Thoracic aorta (tissue), 1 donor: Measurements from ENCODE around the genes TIA1 and FIGLA.

- RAMPAGE, long total RNA: no peak
Measured at GRCh38 chr2:70115352-70116495, 28.4 kb downstream of the PCBP1 start.

DNA sequence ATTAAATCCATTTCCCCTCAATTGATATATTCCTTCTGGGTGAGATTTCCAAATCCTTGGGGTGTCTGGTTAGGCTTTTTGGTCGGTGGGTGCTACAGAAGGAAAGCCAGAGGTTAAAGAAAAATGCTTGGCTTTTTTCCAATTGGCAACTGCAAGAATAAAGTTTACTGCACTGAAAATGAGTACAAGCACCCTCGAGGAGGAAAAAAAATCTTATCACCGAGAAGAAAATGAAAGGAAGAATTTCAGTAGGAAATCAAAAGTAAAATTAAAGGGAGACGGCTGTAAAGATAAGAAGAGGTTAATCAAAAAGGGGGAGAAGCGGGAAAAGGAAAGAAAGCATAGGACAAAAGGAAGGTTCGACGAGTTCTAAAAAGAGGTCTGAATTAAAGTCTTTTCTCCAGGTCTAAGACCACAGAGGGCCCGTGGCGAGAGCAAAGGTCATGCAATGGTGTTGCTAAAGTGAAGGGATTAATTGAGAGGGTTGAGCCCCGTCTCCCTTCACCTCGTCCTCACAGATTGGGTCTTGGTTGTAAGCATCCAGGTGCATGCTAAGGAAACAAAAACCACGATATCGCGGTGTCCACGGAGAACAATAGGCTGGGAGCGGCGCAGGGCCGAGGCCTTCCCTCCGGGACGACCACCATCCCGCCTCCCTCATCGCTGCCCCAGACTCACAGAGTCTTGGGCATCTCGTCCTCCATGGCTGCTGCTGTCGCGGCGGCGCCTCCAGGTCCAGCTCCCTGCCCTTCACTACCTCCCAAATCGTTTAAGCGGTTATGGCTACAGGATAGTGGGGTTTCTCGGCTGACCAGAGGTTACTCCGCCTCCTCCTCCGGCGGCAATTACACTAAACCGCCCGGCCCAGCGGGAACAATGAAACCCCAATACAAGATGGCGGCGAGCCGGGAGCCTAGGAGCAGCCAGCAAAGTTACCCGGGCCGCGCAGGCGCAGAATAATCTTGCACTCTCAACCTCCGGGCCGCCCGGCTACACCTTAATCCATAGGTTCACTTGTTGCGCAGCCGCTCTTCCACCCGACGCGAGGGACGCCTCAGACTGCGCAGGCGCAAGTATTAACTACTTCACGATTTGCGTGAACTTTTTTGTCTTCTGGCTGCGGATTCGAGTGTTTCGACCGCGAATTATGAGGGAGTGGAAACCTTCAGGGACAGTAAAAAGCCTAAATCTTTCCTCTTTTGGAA, at the start of gene TIA1:
Gene TIA1 (minus strand): TSS at position 902 of the 1,205 bp plus-strand sequence.
- RAMPAGE, long total RNA: no peak

DNA sequence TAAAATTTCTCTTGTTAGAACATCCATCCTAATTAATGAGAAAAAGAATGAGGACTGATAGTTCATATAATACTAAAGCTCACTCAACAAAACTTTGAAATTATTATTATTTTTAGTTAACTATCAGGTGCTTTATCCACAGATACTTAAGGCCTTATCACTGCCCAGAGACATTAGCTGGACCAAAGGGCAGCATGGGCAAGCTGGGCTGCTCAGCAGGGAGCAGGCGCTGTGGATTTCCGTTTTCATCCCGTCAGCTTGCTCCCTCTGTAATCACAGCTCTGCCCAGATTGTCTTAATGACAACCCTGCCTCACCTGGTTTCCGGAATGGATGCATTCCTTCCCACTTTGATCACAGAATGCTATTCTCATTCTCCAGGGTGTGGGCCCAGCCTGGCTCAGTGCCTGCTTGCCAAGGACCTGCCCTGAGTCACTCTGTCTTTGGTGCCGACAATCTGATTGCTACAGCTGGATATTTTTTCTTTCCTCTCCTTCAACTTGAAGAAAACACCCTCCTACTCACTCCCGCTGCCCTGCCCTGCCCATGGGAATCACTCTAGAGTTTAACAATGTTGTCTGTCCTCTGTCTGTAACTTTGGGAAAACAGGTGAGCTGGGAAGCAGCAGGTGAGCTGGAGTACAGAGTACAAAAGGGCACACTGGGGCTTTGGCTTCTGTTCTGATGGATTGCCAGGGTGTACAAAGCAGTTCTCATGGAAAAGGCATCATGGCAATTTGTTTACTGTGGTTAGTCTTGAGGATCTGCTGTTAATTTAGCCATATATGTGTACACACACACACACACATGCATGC, 27.1 kb upstream of the FAM136A start:
- RAMPAGE, long total RNA: no peak

GRCh38 chr2:70514481-70515185, 39.0 kb downstream of the TGFA start:
- RAMPAGE, long total RNA: no peak

DNA sequence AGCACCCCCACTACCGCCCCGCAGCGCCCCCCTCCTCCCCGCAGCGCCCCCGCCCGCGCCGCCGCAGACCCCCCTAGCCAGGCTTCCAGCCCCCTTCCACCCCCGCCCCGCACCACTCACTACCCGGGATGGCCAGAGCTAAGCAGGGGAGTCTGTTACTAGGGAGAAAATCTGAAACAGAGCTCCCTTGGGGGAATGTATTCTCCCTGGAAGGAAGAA, 260 bp upstream of the ADD2 start:
- RAMPAGE, long total RNA: no peak

GRCh38 chr2:70790369-70791051, at the start of gene FIGLA:
TSS of gene FIGLA (minus strand) at chr2:70790643.
- RAMPAGE, long total RNA: no peak

- RAMPAGE, long total RNA: no peak
Measured at GRCh38 chr2:70897231-70897759, 3.1 kb upstream of the VAX2 start.

GRCh38 chr2:70984658-70985185, 6.3 kb downstream of the ANKRD53 start:
- RAMPAGE, long total RNA: no peak

GRCh38 chr2:71428420-71428743, 38.1 kb upstream of the DYSF start:
- RAMPAGE, long total RNA: no peak

GRCh38 chr2:71578424-71579355, 112.2 kb downstream of the DYSF start:
- RAMPAGE, long total RNA: no peak

- RAMPAGE, long total RNA: no peak
Measured at GRCh38 chr2:71685337-71686065, 219.0 kb downstream of the DYSF start.

GRCh38 chr2:71926025-71926382, 221.7 kb downstream of the CYP26B1 start:
- RAMPAGE, long total RNA: no peak

- RAMPAGE, long total RNA: no peak
Measured at GRCh38 chr2:72759778-72760252, 66.0 kb downstream of the EXOC6B start.

GRCh38 chr2:72983558-72984116, 66.3 kb downstream of the EMX1 start:
- RAMPAGE, long total RNA: no peak

DNA sequence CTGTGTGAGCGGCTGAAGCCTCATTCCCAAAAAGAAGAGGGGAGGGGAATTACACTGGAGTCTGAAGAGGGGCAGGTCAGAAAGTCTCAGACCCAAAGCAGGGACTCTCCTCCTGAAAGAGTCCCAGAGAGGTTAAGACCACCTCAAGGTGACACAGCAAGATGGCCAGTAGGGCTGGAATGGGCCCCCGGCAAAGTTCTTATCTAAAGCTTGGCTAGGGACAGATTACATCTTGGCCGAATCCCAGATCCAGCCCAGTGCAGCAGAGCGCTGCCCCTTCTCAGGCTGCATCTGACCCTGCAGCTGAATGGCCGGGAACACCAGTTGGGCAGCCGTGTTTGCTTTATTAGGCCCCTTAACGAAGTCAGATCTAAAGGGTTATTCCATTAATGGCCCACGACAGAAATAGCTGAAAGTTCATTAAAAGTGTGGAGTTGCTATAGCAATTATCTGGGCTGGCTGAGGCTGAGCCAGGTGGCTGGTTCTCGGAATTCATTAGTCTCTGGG, 68.5 kb downstream of the EMX1 start:
- RAMPAGE, long total RNA: no peak

DNA sequence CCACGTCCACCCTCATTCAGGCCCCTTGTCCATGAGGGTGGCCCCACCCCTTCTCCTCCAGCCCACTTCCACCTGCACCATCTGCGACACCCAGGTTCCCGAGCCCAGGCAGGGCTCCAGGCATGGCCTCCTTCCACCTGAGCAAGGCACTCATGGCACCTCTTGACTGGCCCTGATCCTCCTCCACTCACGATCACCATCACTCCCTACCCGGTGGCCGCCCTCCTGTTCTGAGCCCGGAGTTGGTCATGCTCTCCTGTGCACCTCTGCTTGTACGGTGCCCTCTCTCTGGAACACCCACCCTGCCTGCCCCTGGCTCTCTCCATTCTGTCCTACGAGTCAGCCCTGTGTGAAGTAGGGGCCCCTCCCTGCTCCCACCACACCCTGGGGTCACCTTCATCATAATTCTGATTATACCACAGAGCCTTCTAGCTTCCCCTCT, 76.9 kb downstream of the SFXN5 start:
- RAMPAGE, long total RNA: no peak

GRCh38 chr2:73002385-73002619, 69.2 kb downstream of the SFXN5 start:
- RAMPAGE, long total RNA: no peak

DNA sequence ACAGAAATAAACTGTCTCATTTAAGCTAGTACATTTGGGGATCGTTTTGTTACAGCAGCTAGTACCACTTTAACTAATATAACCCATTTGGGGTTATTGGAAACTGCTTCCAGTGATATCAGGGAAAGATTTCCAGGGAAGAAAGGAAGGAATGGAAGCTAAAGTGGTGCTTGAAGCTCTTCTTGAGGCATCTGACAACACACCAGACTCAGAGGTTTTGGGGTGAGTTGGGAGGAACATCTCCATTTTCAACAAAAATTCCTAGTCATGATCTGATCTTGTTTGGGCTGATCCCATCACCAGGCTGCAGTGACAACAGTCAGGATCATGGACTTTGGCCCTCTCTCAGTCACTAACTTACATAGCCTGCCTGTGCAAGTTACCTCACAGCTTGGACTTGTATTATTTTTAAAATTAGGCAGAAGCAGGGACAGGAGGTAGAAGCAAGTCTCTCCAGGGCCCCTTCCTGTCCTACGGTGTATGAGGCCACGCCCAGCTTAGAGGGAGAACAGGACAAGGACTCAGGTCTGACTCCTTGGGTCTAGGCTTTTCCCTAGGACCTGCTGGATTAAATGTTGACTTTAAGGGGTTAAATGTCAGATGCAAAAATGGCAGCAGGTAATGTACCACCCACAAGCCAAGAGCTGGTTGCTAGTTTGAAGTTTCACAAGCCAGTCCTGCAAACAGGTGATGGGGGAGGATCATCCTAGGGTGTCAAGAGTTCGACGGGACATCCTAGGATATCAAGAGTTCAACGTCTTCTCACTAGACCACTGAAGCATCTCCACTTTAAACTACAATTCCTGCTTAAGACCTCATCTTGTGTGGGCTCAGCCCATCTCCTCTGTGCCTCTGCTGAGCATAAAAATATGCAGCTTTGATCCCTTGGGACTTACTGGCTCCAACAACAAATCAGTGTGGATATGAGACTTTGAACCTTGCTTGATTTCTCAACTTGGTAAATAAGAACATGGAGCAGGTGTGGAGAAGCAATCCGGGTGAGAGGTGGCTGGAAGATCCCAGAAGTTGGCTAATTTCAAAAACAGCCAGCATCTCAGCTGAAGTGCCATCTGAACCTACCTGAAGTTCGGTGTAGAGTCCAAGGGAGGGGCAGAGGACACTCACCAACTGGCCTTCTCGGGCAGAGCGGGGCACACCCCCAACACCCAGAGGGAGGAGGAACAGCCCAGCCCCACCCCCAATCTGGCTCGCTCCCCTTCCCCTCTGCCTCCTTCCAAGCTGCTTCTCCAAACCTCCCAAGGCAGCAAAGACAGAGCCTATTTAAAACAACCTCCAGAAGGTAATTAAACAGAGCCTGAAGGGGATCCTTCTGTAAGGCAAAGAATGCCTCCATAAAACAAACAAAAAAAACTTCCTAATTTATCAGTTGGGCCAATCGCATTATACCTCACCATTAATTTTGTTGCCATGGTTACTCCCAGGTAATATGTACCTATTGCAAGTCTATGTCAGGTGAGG, 39.5 kb downstream of the SFXN5 start:
- RAMPAGE, long total RNA: no peak

- RAMPAGE, long total RNA: no peak
Measured at GRCh38 chr2:73063746-73064193, 7.7 kb downstream of the SFXN5 start.

DNA sequence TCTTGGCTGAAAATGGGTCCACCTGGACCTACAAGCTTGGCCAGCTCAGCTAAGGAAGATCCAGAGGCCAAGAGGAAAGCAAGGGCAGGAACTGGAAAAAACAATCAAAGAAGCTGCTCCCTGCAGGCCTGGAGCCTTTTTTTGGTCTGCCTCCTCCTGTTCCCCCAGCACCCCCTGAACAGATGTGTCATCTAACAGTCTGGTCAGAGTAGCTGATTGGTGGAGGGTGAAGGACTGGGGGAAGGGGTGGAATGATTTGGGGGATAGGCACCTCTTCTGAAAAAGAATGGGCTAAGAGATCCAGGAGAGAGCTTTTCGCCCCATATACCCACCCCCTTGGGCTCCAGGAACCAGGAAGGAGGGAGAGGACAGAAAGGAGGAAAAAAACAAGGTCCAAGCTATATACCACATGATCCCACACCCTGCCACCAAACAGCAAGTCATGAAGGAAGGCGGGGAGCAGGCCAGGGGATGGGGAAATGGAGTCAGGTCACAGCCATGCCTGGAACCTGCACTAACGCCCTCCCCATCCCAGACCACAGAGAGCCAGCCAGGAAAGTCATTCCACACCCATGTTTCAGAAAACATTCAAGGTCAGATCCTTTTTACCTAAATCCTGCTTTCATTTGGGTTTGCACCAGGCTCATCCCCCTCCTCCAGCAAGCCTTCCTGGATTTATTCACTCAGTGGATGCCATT, 2.0 kb downstream of the RAB11FIP5 start:
- RAMPAGE, long total RNA: no peak